Measurements from ENCODE around the genes CEP63, EPHB1 and DBR1.

- PRO-cap, 2 experiments: peak in 1 of 2 experiments; most common plus-strand start chr3:134486200 (in 1); most common minus-strand start chr3:134485985 (in 1)
Measured at GRCh38 chr3:134485798-134486891, at the start of gene CEP63. Gene CEP63, plus strand, starts transcription at chr3:134486057.

DNA sequence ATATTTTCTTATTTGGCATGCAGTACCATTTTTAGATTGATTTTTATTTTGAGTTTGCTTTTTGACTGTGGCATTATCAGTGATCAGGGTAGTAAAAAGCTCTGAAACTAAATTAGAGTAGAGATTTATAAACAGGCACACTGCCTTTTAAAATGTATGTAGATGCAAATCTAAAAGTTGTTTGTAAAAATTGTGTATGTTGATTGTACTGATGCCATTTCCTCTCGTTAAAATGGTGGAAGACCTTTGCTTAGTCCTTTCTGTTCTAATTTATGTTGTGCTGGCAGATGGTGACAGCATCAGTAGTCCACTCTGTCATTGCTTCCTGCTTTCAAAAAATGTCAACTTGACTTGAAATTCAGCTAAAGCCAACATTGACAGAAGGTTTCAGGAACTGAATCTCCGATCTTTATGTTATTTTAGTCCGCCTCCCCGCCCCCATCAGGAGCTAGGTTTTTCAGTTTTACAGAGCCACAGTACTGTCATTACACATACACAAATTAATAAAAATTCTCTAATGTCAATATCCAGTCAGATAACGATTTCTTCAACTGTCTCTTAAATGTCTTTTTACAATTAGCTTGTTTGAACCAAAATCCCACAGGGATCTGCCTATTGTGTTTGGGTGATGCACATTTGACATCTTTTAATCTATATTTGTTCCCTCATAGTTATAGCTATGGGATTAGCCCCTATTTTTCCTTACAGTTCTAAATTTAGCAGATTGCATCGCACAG, 1.5 kb downstream of the CEP63 start:
- PRO-cap, 2 experiments: no peak in any of the 2 experiments

DNA sequence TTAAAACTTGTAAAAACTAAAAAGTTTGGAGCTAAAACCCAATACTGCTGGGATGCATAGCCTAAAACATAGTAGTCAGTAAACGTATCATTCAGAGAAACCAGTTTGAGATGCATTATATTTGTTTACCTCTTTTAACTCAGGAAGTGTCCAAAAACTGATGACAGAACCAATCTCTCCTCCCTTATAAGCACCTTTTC, 58.4 kb downstream of the CEP63 start:
- PRO-cap, 2 experiments: no peak in any of the 2 experiments

DNA sequence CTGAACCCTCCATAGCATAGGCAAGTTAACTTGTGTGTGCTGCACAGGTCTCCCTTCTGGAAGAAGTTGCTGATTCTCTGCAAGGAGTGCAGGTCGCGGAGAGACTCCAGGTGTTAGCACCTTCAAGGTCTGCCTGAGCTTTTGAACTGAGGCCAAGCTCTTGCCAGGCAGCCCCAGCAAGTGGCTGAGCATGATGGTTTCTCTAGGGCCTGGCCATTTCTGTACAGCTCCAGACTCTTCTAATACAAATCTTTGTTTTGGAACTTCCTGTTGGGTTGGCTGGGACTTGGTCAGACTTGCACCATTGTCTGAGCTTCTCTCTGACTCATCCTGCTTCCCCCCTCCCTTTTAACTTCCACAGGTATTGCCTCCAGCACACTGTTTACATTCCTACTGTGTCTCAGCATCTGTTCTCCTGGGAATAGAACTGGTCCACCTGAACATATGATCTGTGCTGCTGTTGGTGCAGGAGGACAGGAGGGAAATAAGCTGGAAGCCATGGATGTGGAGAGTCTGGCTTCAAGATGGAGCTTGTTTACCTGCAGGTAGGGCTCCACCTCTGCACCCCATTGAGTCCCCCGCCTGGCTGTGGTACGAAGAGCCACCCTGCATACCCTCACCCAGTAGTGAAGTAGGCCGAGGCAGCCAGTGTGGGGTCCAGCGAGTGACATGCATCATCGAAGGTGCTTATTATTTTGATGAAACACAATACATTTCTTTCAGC, 53.2 kb downstream of the KY start:
- PRO-cap, 2 experiments: no peak in any of the 2 experiments

DNA sequence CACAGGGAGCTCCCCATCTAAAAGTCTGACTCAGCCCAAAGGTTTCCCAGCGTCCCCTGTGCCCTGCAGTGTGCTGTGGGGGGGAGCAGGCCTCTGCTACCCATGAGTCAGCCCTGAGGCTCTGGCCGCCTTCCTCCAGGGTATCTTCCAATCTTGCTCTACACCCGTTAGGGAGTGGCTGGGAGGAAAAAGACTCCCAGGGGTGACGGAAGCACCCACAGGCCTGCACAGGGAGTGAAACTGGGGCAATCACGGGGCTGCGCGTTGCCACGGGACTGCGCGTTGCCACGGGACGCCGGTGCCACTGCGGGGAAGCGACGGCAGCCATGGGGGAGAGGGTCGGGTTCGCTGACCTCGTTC, 471 bp downstream of the KY start:
- PRO-cap, 2 experiments: no peak in any of the 2 experiments

- PRO-cap, 2 experiments: peak in 1 of 2 experiments; most common plus-strand start chr3:134795260 (in 1); most common minus-strand start chr3:134795103 (in 1)
Measured at GRCh38 chr3:134794835-134795815, at the start of gene EPHB1. Gene EPHB1, plus strand, starts transcription at chr3:134795260.

- PRO-cap, 2 experiments: no peak in any of the 2 experiments
Measured at GRCh38 chr3:135170720-135171244, 375.7 kb downstream of the EPHB1 start.

GRCh38 chr3:136070679-136071223, 105.2 kb downstream of the PPP2R3A start:
- PRO-cap, 2 experiments: no peak in any of the 2 experiments

DNA sequence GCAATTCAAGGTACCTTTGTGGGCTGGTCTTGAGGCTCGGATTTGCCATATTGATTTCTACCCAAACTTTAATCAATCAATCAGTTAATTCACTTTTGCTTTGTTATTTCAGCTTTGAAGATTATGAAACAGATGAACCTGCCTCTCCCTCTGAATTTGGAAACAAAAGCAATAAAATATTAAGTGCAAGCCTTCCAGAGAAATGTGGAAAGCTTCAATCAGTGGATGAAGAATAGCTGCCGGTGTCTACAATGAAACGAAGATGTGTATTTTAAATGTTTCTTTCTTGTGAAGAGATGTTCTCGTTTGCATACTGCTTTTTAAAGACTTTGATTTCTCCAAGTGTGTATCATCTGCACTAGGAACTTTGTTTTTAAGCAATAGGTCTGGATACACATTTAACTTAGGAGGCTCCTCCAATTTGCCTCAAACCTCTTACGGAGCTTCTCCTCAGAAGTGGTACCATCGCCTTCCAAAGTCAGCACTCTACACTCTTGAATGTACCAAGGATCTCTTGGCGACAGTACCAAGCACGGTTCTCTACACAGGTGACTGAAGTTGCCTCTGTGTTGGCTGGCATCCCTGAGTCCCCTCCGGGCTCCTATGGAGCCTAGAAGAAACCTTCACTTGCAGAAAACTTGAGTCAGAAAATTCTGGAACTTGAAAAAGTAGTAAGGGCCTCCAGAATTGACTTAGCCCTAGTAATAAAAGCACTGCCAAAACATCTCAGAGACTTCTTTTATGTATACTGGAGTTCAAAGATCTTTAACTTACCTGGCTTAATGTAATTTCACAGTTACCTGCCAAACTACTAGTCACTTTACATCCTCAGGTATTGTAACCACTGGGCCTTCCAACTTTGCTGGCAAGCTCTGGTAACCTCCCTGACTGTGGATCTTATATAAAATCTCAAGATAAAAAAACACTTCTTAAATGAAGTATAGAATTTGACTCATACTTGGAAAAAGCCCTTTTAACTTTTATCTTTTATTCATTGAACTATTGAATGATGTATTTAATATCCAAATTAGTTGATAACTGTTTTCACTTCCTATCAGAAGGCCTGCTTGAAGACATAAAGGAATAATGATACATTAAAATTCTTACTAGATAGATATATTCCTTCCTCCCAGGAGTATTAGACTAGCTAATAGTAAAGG, 50.8 kb downstream of the MSL2 start:
- PRO-cap, 2 experiments: no peak in any of the 2 experiments

DNA sequence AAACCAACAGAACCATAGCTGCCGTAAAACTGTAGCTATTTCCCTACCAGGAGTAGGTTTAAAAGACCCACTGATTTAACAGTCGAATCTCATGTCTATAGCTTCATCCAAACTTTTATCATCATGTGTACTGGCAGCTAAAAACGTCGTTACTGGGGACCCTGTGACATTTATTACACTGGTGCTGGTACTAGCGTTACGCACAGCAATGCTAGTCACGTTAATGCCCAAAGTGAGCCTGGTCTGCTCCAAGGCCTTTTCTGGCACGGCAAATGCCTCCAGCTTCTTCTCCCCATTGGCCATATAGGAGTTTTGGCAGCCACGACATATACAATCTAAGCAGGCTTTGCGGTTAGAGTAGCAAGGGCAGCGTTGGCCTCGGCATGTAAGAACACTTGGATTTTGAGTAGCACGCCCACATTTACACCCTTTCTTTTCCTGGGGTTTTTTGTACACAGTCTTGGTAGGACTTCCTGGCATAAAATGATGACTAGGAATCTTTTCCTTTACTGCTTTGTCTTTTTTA, 45.0 kb downstream of the MSL2 start:
- PRO-cap, 2 experiments: no peak in any of the 2 experiments

- PRO-cap, 2 experiments: no peak in any of the 2 experiments
Measured at GRCh38 chr3:136194621-136195189, 1.4 kb downstream of the MSL2 start.

DNA sequence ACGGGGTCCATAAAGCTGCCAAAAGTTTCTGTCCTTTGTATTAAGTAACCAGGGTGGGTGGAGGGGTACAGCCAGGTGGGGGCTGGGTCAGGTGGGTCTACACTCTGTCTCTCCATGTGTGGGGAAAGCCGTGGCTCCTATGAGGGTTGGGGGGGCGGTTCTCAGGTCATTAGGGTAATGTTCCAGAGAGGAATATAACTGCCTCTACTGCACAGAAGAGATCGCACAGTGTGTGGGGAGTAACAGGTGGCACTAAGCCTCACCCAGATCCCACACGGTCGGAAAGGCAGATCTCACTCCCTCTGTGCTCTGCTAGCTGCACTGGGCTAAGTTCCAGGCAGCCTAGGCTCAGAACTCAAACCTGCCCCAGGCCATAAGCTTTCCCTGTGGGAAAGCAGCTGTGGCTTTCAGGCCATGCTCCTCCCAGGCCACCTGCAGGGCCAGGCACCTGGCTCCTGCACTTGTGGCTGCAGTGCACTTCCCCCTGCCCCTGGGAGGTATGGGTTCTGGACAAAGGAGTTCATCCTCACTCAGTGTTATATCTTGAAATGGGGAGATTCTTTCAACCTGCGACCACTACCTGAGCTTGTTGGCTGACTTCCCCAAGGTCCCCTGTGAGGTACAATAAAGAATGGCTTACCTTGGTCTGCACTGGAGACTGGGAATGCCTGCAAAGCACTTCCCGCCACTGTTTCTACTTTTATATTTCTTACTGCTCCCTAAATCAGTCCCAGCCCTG, 27.5 kb downstream of the PCCB start:
- PRO-cap, 2 experiments: no peak in any of the 2 experiments

- PRO-cap, 2 experiments: no peak in any of the 2 experiments
Measured at GRCh38 chr3:136995668-136996127, 37.9 kb downstream of the IL20RB start.

DNA sequence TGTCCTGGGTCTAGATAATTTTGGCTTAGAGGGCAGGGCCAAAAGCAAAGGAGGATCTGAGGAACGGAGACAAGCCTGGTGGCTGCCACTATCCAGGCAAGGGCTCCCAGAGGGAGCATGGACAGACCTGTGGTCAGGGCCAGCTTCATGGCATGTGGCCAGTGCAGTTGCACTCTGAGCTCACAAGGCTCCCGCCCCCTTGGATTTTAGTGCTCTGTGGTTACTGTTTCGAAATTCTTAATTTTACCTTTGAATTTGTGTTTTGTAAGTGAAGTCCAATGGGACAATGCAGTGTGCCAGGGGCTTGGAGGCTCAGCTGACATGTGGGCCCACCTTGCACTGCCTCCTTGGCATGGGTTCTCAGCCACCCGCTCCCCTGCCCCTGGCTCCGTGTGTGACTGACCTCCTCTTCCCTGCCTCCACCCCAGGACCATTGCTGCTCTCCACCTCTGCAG, 65.6 kb downstream of the IL20RB start:
- PRO-cap, 2 experiments: no peak in any of the 2 experiments

DNA sequence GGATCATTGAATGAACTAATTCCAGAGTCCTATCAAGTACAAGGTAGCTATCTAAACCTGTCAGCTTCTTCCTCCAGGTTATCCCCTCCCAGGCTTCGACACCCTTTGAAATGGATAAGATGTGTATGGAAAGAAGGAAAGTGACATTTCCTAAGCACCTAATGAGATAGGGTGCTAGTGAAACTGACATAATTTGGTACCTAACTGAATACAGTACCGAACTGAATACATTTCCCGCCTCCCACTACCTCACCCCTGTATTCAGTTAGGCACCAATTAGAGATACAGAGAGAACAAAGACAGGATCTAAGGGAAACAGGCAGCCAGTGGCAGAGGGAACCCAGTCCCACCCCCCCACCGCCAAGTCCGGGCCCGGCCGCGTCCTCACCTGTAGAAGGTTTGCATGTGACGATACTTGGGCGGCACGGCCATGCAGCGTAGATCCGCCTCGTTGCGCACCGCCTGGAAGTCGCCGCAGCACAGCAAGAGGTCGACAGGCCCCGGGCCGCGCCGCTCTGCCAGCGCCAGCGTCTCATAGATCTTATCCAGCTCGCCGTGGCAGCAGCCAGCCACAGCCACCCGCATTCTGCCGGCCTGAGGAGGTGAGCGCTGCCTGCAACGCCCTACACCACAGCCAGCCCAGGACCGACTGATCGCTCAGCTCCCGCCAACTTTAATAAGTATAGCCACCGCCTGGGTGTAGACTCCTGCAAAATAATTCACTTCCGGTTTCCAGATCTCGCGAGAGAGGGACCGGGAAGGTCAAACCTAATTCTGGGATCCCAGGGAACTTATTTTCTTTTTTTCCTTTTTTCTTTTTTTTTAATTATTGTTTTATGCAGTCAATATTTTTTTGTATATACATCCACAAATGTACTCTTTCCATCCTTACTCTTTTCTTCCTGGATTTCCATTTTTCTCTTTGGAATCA, at the start of gene DBR1:
TSS of gene DBR1 (minus strand) at position 711 of the 931 bp plus-strand sequence.
- PRO-cap, 2 experiments: peak in 1 of 2 experiments; most common plus-strand start position 771 of the sequence (in 1); most common minus-strand start position 678 of the sequence (in 1)

GRCh38 chr3:138351863-138352269, 3.5 kb downstream of the MRAS start:
- PRO-cap, 2 experiments: no peak in any of the 2 experiments

DNA sequence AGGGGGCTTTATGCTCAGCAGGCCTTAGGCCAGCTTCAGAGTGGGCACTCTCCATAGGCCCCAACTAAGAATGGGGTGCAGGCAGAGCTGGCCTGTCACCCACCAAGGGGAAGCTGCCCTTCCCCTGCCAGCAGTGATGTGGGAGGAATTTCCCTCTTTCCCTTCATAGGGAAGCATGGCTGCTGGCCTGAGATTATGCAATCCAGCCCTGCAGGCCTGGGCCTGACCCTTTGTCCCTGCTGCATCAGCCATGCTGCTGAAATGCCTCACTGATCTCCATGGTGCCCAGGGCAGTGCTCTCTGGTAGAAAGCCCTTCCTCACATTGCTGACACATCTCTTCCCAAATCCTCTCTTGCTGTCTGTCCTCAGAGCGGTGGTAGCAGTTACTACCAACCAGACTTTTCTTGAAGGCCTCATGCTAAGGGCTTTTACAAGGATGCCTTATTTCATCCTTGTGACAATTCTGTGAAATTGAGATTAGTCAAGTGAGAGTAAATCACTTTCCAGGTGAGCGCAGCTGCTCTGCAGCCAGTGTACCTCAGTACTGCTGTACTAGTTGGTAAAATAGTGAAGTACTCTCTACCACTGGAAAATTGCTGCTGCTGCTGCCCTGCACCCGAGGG, 33.7 kb downstream of the MRAS start:
- PRO-cap, 2 experiments: no peak in any of the 2 experiments

DNA sequence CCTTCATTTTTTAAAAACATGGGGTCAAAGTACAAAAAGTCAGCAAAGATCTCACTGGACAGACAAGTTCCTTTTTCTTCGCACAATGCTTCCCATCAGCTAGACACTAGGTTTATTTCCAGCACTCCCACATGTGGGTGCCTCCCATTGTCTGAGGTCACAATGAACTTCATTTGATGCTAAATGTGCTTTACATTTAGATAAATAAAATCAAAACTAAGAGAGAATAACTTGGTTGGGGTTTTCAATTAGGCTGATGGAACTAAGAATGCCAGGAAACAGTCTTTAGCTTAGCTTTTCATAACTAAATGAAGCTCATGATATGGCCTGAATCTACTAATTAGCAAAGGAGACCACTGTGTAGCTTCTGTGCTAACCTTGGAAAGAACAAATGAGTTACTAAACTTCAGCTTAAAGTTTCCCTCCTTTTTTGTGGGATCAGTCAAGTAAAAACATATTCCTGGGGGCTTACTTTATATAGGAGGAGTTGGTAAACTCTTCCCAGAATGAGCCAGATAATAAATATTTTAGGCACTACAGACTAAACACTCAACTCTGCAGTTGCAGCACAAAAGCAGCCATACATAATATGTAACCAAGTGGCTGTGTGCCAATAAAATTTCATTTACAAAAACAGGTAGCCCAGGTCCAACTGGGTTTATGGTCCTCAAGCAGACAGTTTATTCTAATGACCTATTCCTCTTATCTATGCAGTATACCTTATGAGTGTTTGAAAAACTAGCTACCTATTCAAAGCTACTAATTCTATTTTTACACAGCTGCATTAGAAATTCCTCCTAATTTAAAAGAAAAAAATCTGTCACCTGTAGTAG, 61.6 kb downstream of the FAIM start:
- PRO-cap, 2 experiments: no peak in any of the 2 experiments

- PRO-cap, 2 experiments: no peak in any of the 2 experiments
Measured at GRCh38 chr3:138749396-138750112, 85.2 kb downstream of the PIK3CB start.

DNA sequence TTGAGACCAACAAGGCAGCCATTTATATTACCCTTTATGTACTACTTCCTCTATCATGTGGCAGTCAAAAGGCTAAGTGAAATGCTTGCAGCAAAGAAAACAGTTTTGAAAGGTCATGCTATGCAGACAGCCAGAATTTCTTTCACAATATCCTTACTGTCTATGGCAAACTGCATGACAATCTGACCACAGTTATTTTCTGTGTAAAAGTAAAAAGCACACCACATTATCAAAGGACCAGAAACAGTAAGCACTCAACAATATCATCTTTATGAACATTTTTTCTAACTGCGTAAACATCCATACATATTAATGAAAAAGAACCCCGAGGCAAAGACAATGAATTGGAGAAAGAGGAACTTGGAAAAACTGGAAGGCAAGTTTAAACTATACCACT, 47.9 kb downstream of the PIK3CB start:
- PRO-cap, 2 experiments: no peak in any of the 2 experiments